Skeletal muscle cell (primary cell): ENCODE measurements around a stretch of chr10.

- RRBS: no CpG with 5 or more reads among the region's 5 CpGs
These were observed 81.5 kb downstream of the DLG5 start for GRCh38 chr10:77845035-77845557.

DNA sequence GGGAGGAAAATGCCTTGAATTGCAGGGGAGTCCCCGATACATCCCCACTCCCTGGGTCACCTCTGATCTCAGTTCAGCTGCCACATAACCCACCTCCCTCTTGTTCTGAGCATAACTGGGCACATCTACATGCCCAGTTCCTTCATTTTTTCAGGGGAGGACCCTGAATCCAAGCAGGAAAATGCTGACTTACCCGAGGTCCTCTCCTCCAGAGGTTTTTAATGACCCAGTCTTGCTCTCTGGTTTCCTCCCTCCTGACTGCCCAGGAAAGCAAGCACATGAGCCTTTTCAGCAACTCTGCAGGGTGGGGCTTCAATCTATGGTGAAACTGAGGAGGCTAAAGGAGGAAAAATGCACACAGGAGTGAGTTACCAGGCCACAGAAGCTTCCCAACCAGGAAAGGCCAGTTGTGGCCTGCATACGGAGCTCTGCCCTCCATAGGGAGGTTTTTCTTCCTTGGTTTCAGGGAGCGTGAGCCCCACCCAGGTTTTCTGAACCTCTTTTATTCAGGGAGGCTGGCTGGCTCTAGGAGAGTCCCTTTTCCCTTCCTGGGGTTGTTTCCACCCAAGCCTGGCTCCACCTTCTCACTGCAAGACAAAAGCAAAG lies 14.0 kb upstream of the DLG5 start:
- RRBS: no CpG with 5 or more reads among the region's 4 CpGs

DNA sequence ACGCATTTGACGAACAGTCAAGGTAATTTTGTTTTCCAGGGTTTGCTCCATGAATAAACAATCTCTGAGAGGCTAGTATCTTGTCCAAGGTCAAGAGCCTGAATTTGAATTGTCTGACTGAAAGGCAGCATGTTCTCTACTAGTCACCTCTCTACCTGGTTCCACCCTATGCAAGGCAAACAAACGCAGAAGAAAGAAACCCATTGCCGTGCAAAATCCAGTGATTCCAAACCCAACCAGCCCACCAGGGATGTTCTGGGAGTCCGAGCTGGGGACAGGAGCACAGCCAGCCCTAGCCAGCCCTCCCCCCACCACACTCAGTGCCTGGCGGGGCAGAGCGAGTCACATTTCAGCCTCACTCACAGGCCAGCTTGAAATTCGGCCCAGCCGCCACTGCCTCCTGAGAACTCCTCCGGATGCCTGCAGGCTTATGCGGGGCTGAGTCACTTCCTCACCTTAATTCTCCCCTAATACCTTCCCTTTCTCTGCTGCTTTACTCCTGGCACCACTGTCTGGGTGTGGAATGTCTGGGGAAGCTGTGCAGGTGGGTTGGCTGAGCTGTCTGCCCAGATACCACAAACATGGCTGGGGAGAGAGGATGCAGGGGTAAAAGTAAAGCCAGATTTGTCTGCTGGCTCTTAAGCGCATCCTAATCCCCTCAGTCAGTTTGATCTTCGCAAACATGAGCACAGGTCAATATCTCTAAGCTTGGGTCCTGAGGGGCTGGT lies 22.6 kb upstream of the DLG5 start:
- RRBS: no CpG with 5 or more reads among the region's 13 CpGs

DNA sequence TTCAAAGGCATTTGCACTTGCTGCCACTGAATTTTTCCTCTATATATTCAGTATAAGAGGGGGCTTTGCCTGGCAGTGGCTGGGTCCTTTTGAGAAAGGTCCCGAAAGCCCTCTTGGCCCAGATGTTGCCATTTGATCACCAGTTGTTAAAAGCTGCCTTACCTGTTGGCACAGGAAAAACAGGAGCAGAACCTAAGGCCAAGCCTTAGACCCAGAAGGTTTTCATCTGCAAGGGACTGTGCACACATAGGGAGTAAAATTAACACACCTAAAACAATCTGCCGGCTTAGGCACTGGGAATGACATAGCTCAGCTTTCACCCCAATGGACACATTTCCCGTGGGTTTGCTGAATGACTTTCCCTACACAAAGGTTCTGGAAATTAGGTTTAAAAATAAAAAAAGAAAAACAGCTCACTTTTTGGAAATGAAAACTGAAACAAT lies 40.6 kb downstream of the POLR3A start:
- RRBS: no CpG with 5 or more reads among the region's 3 CpGs

DNA sequence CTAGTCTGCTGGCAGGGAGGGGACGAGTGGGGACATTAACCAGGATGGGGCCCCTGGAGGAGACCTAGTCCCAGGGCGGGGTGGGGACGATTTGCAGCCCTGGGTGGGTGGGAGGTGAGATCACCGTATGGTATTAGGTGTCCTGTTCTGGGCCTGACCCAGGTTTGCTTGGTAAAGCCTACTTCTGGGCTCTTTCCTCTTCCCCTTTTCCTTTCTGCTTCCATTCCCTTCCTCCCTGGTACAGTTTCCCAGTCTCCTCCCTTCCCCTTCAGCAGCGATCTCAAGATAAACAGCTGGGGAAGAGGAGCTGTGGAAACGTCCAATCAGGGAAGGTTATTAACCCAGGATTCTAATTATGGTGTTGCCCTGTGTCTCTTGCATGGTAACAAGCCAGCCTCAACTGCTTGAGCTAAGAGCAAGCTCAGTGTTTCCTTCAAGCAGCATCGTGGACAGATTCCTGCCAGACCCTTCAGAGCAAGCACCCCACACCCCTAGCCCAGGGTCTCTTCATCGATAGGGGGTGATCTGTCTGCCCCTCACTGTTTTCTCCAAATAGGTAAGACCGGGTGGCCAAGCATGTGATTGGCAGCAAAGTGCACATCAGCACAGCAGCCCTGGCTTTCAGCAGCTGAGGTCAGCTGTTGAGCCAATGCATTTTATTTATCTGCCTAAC lies 233.4 kb downstream of the RPS24 start:
- RRBS: no CpG with 5 or more reads among the region's 9 CpGs

DNA sequence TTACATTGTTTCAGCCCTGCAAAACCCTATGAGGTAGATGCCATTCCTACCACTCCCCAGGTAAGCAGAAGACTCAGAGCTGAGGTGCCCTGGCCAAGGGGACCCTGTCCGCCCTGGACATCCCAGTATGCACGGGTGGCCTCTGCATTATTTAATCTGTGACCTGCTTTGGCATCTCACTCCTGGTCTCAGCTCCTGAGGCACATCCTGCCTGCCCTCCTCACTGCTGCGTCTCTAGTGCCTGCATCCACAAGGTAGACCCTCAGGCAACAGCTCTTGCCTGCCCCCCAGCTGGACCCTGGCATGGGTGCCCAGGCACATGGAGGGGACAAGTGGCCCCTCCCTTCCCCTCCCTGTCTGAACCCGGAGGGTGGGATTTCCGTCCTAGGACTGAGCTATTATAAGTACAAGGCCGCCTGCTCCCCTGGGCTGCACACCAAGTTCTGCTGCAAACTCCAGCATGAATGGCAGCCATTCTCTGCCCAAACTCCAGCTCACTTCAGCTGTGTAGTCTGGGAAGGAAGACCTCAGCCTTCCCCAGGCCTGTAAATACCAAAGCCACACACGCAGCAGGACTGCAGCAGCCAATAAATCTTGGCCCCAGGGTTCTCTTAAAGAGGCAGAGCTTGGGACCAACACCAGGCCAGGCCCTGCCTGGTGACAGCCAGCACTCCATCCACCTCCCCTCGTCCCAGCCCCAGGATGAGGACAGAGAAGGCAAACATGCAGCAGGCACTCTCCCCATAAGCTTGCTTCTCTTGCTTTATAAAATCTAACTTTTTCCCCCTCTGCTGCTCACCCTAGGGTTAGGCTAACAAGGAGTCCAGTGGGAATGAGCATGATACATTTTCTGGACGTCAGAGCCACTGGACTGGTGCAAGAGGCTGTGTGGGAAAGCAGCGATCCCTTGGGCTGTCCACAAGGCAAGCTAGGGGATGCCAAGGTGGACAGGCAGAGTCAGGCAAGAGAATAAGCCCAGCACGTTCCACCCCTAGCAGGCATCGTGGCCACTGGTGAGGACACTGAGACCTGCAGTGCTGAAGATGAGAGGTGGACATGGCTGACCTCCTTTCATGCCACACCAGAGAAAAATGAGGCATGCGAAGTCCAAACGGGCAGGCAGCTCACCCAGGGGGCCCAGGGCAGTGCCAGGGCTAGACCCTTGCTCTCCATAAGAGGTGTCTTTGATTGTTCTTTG lies 291.2 kb upstream of the ZMIZ1 start:
- RRBS: no CpG with 5 or more reads among the region's 14 CpGs

DNA sequence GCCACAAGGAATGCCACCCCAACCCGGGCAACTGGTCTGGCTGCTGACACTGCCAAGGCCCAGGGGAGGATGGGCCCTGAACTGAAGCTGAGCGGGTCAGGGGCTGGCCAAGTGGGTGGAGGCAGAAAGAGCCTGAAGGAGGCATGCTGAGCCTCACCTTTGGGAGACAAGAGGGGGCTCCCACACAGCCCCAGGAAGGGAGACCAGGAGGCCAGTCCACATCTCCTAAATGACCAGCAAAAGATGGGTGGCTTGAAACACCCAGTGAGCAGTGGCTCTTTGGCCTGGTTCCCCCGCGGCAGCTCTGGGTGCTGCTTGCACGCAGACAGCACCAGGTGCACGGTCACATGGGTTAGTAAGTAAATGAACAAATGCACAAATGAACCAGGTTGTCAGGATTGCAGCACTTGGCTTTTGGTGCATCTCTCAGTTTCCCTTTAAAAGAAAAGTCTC lies 141.3 kb upstream of the ZMIZ1 start:
- RRBS: no CpG with 5 or more reads among the region's 6 CpGs

- RRBS: no CpG with 5 or more reads among the region's 15 CpGs
These were observed 46.2 kb upstream of the ZMIZ1 start for GRCh38 chr10:79022573-79023025.

GRCh38 chr10:79076843-79077383 lies 8.1 kb downstream of the ZMIZ1 start:
- RRBS: no CpG with 5 or more reads among the region's 7 CpGs

GRCh38 chr10:79102062-79102659 lies 33.4 kb downstream of the ZMIZ1 start:
- RRBS: no CpG with 5 or more reads among the region's 10 CpGs

DNA sequence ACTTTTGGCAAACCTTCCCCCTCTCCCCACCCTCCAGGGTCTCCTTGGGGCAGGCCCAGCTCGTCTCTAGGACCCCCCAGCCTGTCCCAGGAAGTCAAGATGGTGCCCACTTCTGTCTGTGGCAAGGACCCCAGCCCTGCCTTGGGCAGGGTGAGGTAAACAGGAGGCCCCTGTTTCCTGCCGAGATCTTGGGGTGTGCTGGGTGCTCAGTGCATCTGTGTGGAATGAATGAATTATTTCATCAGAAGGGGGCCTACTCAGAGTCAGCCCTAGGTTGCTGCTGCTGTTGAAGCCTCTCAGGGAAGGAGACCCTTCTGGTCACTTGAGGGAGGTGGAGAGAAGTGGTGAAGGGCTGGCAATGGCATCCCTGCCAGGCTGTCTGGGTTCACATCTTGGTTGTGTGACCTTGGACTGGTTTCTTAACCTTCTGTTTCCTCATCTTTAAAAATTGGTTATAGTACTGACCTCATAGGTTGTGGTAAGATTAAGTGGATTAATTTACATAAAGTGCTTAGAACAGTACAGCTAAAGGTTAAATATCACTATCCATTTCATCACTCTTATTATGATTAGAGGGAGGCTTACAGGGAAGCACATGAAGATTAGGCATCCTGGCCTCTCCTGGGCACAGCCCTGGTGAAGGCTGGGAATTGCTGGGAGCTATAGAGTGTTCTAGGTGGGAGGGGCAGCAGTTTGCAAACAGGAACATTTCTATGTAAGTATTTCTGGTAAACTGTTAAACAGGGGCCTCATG lies 67.7 kb downstream of the ZMIZ1 start:
- RRBS: no CpG with 5 or more reads among the region's 2 CpGs

- RRBS: no CpG with 5 or more reads among the region's 20 CpGs
These were observed 69.2 kb downstream of the ZMIZ1 start for GRCh38 chr10:79137833-79138565.

- RRBS: no CpG with 5 or more reads among the region's 4 CpGs
These were observed 123.4 kb downstream of the ZMIZ1 start for GRCh38 chr10:79192041-79192640.

DNA sequence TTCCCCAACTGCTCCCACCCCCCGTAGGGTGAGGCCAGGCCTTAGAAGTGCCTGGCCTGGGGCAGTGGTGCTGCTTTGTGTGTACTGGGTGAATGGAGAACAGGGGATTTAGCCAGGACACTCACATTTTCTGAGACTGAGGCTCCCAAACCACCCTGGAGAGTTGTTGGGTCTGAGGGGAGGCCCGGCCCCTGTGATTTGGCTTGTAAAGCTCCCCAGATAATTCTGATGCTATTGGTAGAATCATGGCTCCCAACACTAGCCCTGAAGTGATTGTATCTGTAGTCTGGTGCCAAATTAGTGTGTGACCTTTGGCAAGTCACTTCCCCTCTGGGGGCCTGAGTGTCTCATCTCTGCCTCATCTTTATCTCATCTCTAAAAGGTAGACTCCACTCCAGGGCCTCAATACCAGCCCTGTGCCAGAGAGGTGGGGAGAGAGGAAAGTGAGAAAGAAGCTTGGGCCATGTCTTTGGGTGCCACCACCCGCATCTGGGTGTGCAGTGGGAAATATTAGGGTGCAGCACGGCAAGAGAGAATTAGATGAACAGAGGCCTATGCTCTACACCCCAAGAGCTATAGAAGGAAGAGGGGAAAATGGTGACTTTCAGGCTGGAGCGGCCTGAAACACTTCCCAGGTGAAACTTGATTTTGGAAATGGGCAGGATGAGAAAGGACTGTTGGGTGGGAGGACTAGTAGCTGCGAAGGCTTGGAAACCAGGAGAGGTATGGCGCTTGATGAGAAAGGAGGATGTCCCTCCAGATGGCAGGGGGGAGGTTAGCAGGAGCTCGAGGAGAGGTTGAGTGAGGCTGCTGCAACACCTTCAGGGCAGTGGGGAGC lies 99.4 kb upstream of the PPIF start:
- RRBS: no CpG with 5 or more reads among the region's 8 CpGs

GRCh38 chr10:79280878-79281987 lies 66.0 kb upstream of the PPIF start:
- RRBS: no CpG with 5 or more reads among the region's 18 CpGs

DNA sequence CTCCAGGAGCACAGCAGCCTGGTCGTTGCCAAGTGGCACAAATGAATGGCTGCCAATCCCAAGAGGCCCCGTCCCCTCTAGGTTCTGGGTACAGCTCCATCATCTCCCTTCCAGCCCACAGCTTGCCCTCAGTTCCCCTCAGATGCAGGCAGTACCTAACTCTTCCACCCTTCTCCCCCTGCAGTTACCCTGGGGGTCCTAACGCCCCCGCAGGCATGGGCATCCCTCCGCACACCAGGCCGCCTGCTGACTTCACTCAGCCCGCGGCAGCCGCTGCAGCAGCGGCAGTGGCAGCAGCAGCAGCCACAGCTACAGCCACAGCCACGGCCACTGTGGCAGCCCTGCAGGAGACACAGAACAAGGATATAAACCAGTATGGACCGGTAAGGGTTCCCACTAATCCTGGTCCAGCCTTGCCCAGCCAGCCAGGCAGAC lies 55.3 kb upstream of the PPIF start:
- RRBS: no CpG with 5 or more reads among the region's 12 CpGs

GRCh38 chr10:79313592-79314279 lies 33.5 kb upstream of the PPIF start:
- RRBS: 74% methylated on average over 2 of the region's 13 CpGs

DNA sequence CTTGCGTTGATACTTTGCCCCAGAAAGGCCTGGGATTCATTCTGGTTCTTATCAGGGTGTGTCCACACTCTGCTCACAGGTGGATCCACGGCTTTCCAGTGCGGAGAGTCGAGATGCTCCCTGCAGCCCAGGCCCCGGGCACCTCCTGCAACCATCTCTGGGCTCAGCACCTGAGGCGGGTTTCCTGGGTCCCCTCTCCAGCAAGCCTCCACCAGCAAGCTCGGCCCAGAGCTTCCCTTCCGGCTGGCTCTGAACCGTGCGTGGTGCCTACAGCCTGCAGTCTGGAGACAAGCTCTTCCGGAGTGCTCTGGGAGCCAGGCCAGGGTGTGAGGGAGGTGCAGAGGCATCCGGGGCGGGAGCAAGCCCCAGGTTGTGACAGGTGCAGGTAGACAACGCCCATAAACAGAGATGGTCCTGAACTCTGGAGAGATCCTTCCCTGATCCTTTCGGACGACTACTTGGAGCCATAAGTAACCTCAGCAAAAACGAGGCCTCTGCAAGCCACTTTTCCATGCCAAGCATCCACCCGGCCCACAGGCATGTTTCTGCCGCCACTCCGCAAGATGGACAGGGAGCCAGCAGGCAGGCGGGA lies 32.2 kb upstream of the PPIF start:
- RRBS: 84% methylated on average over 5 of the region's 21 CpGs

- RRBS: no CpG with 5 or more reads among the region's 15 CpGs
These were observed 31.6 kb upstream of the PPIF start for GRCh38 chr10:79315549-79316176.

- RRBS: no CpG with 5 or more reads among the region's 10 CpGs
These were observed 9.8 kb downstream of the PPIF start for GRCh38 chr10:79356915-79357585.